Pericardium fibroblast (primary cell): ENCODE measurements around a stretch of chr18.

DNA sequence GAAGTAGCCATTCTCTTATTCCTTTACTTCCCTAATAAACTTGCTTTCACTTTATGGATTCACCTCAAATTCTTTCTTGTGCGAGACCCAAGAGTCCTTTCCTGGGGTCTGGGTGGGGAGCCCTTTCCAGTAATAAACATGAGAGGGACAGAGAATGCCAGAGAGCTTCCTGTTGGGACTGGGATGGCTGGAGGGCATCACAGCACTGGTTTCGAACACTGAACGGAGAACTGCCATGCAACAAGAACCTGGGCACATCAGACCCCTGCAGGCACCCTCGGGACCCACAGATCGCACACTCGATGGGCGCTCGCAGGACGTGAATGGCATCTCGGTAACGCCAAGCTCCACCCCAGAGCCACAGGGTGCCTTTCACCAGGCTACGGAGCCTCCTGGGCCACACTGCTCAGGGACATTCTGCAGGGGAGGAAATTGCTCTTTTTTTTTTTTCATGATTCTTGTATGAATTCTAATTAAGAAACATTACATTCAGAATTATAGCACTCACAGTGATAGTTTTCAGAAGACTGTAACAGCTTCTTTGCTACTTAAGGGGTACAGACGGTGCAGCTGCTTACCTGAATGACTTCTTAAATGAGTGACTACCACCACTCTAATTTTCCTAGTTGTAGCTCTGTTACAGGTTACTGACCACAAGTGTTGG, 25.1 kb downstream of the SLC66A2 start:
- RAMPAGE, long total RNA, result no peak

GRCh38 chr18:79953017-79953424, 1.6 kb upstream of the SLC66A2 start:
- RAMPAGE, long total RNA, result no peak

DNA sequence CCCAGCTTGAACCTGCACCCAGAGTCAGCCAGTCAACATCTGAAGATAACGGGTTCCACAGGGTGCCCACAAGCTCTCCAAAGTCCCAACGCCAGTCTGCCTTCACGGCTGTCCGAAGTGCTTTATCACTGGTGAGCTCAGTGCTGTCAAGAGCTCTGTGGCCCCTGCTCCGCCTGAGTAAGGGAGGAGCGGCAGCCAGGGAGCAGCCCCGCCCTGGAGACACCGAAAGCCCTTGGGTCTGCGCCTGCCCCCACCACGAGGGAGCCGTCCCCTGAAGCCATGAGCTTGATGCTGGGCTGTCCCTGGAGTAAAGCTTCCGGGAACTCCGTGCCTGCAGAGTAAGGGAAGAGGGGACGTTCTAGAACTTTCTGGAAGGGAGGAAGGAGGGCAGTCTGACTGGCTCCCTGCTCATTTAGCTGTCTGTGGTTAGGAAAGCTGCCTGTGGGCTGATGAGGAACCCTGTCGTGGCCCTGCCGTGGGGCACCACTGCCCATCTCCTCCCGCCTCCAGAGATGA, 2.7 kb upstream of the HSBP1L1 start:
- RAMPAGE, long total RNA, result no peak

DNA sequence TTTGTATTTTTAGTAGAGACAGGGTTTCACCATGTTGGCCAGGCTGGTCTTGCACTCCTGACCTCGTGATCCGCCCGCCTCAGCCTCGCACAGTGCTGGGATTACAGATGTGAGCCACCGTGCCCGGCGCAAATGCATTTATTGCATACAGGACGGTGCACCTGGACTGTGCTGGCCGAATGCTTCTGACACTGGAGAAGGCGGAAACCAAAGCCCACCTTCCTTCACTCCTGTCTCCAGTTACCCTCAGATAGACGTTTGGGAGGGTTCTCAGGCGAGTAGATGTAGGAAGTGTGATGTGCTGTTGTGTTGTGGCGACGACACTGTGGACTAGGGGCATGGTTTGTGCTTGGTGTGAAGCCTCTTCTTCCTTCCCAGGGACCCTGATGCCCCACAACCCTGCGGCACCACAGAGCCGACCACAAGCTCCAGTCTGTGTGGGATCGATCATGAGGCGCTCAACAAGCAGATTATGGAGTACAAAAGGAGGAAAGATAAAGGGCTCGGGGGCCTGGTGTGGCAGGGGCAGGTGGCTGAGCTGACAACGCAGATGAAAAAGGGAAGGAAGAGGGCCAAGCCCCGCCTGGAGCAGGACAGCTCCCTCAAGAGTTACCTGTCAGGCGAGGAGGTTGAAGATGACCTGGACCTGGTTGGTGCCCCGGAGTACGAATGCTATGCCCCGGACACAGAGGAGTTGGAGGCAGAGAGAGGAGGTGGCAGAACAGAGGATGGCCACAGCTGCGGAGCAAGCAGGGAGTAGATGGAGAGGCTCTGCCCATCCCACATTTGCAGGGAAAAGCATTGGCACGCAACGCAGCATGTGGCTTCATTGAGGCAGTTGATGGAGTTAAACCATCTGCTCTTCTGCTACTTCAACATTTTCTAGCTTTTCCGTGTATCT, 11.4 kb downstream of the RBFA start:
- RAMPAGE, long total RNA, result no peak

DNA sequence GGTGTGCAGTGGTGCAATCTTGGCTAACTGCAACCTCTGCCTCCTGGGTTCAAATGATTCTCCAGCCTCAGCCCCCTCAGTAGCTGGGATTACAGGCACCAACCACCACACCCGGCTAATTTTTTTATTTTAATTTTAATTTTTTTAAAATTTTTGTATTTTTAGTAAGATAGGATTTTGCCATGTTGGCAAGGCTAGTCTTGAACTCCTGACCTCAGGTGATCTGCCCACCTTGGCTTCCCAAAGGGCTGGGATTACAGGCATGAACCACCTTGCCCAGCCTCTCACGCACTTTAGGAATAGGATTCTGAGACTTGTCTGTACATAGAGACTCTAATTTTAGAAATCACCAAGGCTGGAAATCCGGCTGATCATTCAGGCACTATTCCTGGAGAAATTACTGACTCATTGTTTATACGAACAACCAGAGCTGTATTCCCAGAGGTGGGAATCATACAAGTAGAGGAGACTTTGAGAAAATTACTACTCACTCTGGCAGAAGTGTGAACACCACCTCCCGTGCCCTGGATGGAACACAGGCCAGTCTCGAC, 6.0 kb upstream of the ADNP2 start:
- RAMPAGE, long total RNA, result no peak

DNA sequence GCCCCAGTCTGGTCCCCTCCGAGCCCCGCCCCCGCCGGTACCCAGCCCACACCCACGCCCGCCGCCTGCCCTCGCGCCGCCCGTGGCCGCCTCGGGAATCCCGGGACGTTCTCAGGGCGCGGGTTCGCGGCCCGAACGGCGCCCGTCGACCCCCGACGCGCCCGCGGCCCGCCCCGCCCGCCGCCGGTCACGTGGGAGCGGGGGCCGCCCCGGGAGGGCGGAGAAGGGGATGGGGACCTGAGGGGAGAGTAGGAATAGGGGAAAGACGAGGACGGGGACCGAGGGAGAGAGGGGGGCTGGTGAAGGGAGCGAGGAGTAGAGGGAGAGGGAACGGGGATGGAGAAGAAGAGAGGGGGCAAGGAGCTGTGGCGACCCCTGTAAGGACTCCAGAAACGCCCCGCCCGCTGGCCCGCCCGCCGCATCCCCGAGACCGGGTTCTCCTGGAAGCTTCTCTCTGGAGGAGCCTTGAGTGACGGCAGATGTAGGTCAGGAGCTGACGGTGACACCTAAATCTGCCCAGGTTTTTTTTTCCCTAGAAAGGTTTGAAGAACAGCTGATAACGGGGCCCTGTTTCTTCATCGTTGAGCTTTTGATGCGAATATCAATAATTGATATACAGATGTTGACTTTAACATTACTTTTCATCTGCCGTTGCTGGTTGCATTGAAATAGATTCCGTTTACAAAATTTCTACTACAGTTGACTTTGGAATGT, 632 bp downstream of the ADNP2 start:
- RAMPAGE, long total RNA, result no peak

DNA sequence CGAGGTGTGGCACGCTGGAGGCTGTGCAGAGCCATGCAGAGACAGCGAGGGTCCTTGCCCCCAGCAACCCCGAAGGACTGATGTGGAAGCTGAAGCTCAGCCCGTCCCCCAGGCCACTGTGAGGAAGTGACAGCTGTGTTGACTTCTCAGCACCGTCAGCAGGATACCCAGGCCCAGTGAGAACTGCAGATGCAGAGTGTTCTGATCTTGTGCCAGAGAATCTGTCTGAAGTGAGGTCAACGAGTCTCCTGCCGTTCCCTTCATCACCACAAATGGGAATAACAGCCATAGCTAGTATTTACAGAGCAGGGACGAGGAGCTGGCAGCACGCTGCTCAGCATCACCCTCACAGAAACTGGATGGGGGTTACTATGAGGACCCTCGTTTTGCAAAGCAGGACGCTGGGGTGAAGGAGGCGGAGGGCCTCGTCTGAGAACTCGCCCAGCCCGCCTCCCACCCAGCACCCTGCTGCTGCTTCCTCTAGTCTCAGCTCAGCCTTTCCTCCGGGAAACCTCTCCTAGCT, 45.9 kb downstream of the PARD6G start:
- RAMPAGE, long total RNA, result no peak